ENCODE measurements around a stretch of chr16.

DNA sequence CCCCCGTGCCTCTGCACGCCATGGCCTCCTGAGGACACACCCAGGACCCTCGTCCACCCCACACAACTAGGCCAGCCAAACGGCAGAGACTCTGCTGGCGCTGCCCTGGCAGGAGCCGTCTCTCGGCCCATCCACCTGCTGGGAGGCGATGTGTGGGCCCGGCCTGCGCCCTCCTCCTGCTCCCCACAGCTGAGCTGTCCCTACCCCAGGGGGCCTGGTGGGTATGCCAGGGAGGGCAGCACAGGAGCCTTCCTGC lies 7.1 kb downstream of the RNF166 start:
- PRO-cap: no peak

DNA sequence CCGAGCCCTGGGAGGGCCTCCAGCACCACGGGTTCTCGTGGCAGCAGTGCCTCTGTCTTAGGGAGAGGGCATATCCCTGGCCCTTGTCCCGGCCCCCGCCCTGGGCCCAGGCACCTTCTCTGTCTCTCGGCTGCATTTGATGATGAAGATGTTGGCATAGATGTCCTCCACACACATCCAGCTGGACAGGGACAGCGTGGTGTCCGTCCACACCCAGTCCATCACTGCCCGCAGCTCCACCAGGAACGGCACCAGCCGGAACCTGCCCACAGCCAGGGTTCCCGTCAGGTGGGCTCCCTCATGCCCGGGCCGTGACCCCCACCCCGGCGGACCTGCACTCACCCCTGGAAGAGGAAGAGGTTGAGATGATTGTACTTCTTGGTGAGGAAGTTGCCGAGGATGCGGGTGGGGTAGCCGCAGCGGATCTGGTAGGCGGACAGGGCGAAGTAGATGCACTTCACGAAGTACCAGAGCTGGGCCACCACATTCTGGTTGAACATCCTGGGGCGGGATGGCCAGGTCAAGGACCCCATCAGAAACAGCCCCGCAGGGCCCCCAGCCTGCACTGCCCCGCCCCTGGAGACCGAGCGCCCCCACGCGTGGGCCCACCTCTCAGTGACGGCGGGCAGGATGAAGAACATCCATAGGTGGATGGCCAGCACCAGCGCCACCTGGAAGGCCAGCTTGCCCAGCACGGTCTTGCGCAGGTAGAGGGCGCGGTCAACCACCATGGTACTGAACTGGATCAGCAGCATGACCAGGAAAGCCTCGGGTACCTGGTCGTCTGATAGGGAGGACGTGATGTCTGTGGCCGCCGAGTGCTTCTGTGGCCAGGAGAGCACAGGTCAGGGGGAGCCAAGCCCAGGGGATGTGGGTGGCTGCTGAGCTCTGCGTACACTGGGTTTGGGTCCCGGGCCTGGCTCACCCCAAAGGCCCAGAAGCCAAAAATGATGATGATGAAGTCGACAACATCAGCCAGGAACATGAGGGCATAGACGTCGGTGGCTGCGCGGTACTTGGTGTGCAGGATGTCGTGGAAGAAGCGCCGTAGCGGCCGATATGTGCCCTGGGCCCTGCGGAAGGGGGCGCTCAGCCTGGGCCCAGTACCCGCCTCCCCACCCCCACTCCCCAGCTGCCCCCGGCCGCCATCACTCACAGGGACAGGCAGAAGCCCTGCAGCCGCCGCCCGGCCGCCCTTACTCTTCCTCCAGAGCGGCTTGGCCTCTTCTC lies 13.6 kb downstream of the CTU2 start:
- PRO-cap: no peak

- PRO-cap: no peak
Measured at GRCh38 chr16:88724745-88725231, 18.5 kb downstream of the CTU2 start.

DNA sequence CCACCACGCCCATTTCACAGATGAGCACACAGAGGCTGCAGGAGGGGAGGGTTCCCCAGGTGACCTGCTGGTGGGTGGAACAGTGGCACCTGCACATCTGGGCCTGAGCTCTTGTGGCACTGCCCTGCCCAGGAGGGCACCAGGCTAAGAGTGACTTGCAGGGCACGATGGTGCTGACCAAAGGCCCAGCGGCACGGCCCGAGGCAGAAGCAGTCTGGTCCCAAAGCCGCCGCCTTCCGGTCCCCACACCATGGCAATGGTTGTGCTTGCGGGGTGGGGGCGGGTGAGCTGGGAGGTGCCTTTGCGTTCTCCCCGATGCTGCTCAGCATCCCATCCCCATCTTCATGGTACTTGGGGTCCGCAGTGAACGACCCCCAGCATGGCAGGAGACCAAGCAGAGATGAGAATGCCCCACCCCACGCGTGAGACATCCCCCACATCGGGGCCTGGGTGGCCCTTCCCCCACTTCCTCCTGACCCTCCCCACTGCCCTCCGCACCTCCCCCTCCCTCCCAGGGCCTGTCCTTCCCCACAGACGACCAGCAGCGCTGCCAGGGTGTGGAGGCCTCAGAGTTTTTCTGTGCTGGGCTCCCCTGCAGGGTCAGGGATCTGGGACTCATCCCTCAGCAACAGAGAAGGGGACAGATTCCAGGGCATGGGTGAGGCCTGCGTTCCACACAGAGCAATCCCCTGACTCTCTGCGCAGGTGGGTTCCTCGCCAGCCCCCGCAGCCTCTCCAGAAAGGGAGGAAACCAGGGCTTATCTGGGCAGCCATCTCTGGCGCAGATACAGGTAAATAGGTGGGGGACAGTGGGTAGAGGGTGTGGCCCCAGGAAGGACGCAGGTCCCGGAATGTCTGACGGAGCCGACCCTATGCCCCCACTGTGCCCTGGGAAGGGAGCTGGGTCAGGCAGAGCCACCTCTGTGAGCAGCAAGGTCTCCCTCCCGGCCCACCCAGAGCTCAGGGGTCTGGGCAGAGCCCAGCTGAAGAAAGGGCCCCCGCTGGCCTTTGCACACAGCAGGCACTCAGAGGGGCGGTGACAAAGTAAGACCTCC lies 23.4 kb downstream of the PIEZO1 start:
- PRO-cap: no peak

DNA sequence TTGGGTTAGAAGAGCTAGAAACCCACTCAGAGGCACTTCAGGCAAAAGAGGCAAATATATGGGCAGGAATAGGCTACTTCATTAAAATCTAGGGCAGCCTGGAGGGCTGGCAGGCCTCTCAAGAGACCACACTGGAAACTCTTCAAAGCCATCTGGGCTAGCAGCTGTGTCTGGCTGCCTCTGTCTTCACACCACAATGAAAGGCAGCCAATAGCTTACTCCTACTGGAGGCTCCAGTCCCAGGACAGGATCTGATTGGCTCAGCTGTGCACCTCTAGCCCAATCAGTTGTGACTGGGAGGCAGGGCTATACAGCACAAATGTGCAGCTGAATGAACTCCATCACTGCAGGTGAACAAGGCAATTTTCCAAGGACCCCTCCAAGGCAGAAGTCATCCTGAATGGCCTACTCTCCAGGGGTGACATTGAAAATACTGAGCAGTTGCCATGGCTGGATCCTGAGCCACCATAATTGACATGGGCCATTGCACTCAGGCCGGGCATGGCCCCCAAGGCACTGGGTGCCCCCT lies 4.5 kb upstream of the CDT1 start:
- PRO-cap: no peak

DNA sequence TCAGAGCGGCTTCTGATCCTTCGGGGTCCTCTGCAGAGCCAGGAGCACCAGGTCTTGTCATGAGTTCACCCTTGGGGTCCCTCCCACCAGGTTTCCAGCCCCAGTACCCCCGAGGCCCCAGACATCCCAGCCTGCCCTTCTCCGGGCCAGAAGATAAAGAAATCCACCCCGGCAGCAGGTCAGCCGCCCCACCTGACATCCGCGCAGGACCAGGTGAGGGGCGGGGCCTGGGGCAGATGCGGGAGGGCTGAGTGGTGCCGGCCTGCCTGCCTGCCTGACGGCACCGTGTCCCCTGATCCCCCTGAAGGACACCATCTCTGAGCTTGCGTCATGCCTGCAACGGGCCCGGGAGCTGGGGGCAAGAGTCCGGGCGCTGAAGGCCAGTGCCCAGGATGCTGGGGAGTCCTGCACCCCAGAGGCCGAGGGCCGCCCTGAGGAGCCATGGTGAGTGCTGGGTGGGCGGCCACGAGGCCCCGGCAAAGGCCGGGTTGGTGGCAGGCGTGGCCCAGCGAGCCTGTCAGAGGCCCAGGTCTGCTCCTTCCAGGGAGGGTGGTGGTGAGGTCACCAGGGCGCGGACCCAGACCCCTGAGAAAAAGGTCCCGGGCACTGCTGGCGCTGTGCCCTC lies 978 bp downstream of the CDT1 start:
- PRO-cap: no peak

DNA sequence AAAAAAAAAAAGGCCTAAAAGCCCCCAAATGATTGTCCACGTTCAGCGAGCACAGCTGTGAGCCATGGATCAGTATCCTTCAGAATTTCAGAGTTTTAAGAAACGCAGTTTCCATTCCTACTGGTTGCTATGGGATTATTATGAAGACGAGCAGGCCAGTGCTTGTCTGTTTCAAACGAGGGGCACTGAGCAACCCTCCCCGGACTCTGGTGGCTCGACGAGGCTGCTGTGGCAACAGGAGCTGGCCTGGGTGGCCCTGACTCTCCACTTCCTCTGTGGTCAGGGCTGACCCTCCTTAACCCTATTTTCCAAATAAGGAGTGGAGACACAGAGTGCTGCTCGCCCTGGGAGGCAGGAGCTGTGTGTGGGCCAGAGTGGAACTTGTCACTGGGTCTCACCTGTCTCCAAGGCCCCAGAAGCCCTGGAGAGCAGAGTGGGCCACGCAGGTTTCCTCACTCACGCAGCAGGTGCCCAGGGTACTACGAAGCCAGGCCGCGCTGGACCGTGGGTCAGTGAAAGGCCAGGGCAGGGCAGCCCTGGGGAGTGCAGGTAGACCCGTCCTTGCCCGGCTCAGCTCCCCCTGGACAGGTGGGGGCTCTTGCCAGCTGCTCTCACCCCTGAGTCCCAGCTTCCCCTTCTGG lies 3.4 kb downstream of the GALNS start:
- PRO-cap: no peak

GRCh38 chr16:88864692-88865208 lies 1.7 kb downstream of the PABPN1L start:
- PRO-cap: no peak

- PRO-cap: no peak
Measured at GRCh38 chr16:88887018-88888223, 21.0 kb upstream of the PABPN1L start.

- PRO-cap: no peak
Measured at GRCh38 chr16:88896285-88897071, 30.0 kb upstream of the PABPN1L start.

DNA sequence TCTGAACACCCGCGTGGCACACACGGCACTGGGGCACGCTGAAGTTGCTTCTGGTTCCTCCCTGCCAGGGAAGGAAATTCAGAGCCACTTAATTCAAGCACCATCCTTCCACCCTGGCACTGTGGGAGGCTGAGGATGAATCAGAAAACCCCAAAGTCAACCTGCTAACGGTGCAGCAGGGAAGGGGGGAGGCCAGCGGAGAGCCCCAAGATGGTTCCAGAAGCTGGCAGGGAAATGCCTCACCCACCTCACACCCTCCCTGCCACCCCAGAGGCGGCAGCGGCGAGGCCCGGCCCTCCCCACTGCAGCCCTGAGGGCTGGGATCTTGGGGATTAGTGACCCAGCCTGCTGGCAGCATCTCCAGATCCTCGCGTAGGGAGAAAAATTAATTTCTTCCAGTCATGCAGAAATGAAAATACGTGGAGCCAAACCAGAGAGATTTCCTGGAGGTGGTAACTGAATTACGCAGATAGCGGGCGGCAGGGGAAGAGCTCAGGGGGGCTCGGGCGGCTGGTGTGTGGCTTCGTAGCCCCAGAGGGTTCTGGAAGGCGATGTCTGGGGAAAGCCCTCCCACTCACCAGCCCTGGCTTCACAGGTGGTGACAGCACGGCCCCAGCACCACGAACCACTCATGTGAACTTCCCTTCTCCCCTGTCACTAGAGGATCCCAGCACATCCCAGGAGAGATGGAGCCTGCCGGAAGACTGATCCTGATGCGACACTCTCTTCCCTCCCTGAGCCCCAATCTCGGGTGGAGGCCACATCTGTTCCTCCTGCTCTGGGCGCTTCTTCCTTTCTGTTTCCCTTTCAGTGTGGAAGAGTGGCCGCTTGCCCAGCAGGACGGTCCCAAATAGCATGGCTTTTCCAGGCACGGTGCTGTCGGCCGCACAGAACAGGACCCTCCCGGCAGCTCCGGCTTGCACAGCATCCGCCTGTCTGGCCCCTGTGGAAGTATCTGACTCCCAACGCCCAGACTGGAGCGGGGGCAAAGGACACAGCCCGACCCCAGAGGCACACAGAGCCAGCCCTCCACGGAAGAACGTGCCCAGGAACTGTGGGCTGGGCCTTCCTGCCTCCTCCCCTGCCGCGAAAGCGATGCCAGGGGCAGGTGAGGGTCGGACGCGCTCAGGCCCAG lies 37.9 kb downstream of the CBFA2T3 start:
- PRO-cap: no peak

DNA sequence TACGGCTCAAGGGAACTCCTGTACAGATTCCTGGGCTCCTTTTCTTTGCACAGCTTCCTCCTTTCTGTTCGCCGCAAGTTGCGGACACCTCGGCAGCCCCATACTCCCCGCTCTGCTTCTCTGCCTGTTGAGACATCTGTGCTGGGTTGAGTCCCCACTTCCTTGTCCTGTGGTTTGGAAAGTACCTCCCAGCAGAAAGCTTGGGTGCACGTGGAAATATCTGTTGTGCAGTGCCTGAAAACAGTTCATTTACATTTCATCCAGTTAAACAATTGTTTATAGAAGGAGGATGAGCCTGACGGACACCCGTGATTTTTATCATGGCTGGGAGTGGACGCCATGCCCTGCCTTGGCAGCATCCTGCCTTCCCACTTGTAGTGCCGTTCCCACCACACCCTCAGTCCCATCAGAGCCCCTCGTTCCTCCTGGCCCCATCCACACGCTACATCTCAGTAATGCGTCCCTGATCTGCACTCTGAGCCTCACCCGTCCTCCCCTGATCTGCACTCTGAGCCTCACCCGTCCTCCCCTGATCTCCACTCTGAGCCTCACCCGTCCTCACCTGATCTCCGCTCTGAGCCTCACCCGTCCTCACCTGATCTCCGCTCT lies 55.1 kb upstream of the CBFA2T3 start:
- PRO-cap: no peak

DNA sequence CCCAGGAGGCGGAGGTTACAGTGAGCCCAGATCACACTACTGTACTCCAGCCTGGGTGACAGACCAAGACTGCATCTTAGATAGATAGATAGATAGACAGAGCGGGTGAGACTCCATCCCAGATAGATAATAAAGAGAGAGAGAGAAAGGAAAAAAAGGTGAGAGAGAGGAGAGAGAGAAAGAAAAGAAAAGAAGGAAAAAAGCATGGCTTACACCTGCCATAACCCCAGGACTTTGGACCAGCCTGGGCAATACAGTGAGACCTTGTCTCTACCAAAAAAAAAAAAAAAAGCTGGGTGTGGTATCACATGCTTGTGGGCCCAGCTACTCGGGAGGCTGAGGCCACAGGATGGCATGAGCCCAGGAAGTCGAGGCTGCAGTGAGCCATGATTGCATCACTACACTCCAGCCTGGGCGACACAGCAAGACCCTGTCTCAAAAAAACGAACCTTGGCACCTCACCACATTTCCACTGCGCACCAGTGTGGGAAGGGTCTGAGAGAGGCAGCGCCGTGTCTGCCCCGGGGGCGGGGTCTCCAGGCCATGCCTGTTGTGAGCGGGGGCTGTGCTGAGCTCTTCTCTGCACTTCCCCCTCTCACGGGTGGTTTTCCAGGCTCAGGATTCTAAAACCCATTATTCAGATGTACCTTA lies 6.2 kb downstream of the ACSF3 start:
- PRO-cap: no peak

DNA sequence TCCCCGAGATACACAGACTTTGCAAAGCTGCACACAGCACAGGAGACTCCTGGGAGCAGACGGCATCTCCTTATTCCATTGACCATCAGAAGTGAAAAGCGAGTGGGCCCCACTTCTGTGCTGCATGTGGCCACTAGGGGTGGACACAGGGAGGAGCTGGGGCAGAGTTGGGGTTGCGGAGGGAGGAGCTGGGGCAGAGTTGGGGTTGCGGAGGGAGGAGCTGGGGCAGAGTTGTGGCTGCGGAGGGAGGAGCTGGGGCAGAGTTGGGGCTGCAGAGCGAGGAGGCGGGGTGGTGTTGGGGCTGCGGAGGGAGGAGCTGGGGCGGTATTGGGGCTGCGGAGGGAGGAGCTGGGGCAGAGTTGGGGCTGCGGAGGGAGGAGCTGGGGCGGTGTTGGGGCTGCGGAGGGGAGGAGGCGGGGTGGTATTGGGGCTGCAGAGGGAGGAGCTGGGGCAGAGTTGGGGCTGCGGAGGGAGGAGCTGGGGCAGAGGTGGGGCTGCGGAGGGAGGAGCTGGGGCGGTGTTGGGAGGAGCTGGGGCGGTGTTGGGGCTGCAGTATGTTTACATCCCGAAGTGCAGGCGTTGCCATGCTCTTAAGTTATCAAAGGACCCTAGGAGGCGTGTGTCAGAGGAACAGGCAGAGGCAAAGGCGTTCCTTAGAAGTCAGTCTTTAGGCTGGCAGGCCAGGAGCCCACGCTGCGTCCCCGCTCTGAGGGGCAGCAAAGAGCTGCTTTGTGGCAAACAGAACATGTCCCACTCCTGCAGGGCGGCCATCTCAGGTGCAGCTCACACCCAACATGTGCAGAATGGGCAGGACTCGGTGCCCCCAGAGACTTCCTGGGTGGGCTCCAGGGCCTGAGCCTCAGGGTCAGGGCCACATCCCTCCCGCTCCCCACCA lies 76.0 kb downstream of the ZNF778 start:
- PRO-cap: no peak

DNA sequence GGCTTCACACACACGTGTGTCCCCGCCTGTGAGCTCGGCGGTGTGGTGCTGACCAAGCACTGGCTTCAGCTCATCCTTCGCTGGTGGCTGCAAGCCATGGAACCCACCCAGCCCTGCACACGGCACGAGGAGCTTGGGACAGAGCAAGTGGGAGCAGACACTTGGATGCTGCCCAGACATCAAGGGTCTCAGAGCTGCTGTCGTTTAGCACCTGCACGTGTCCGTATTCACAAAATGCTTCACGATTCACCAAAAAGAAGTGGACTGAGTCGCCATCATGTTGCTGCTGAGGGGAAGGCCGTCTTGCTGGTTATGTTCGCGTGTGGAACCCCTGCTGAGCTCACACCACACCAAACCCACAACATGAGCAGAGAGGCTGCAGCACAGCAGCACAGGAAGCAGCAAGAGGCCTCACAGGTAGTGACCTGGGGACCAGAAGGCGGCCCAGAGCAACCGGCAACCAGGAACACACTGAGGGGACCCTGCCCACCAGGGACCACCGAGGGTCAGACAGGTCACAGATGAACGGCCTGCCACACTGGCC lies 98.1 kb downstream of the ZNF778 start:
- PRO-cap: no peak

DNA sequence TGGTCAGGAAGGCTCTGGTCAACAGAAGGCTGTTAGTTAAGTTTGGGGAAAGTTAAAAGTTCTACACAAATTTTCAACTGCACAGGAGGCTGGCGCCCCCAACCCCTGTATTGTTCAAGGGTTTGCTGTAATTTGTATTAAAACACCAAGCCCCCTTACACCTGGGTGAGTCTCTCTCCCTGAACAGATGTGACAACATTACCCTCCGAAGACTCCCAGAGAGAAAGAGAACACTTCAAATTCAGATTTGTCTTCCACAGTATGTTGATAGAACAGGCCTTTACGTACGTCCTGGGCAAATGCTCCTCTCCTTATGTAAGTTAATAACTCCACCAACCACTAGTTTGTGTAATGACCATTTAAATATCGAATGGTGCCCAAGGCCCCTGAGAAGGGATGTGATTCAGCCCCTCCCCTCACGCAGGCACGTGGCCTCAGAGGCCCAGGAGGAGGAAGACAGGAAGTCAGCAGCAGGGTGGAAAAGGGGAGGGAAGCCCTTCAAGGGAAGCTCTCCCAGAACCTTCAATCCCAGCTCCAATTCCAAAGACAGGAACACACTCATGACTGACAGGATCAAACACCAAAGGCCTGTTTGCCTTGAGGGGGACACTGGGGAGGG lies 104.7 kb downstream of the ZNF778 start:
- PRO-cap: no peak

DNA sequence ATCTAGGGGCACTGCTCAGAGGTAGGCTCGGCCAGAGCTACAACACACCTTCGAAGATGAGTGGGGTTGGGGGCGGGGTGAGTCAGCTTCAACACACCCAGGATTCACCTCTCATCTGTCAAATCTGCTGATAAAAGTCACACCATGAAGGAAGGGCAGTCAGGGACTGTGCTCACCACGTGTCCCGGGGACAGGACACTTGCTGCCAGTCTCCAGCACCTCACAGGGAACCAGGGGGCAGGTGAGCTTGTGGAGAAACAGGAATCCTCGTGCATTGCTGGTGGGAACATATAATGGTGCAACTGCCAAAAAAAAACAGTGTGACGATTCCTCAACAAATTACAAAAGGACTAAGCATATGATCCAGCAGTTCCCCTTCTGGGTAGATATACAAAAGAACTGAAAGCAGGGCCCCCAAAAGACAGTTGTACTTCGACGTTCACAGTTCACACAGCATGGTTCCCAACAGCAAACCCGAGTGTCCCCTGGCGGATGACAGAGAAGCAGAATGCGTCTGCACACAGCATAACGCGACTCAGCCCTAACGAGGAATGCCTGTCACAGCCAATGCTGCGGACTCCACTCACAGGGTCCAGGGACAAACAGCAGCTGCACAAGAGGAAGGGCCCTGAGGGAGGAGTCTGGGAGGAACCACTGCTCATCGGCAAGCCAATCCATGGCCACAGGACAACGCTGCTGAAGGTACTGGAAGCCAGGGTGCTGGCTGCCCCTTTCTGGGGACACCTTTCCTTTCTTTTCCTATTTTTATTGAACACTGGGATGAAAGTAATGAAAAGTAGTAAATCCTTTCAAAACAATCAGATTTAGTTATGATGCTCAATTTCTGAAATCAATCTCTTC lies 133.0 kb downstream of the ANKRD11 start:
- PRO-cap: no peak

- PRO-cap: no peak
Measured at GRCh38 chr16:89371632-89372127, 118.7 kb downstream of the ANKRD11 start.

DNA sequence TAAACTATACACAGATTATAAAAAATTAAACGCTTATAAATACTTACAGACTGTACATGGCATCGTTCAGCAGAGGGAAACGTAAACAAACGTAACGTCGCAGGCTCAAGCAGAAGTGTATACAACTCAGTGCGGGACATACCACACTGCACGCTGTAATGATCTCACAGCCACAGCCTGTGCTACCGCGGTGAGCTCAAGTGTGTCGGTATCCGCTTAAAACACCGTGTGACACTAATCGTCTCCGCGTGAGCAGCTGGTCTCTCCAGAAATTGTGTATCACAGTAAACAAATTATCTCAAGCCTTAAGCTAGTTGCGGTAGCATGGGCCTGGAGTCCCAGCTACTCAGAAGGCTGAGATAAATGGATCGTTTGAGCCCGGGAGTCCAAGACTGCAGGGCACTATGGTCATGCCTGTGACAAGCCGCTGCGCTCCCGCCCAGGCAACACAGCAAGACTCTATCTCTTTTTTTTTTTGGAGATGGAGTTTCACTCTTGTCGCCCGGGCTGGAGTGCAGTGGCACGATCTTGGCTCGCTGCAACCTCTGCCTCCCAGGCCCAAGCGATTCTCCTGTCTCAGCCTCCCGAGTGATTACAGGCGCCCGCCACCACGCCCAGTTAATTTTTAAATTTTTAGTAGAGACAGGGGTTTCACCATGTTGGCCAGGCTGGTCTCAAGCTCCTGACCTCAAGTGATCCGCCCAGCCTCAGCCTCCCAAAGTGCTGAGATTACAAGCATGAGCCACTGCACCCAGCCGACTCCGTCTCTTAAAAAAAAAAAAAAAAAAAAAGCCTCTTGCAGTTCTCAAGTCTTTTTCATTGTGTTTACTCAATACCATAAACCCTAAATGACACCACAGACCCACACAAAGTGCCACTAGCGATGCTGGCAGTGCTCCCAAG lies 115.1 kb downstream of the ANKRD11 start:
- PRO-cap: no peak

DNA sequence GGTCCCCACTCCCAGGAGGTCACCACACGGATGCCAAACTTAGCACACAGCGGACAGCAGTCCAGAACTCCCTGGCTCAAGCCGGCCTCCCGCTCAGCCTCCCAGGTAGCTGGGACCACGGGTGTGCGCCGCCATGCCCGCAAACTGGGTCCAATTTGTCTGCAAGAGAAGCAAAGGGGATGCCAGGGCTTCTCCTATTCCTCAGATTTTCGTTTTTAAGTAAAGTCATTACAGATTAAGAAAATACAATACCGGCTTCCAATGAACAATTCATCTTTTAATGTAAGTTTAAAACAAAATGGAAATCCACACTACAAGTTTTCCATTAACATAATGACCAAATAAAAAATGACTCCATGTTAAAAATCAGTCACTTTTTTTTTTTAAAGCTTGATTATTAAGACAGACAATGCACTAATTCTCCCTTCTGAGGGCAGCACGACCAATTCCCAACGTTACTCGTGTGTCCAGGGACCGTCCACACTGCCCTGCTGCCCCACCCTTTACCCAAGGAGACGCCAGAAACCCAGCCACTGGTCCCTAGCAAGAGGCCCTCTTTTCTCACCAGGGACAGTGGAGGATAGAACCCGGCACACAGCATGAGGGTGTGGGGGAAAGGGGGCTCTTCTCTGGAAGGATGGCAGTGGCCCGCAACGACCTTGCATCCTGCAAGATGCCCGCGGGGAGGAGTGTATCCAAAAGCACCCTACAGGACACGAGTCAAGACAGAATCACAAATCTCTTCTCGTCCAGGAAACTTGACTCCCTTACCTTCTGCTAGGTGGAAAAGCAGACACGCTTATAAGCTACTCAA lies 104.3 kb downstream of the ANKRD11 start:
- PRO-cap: no peak

All from aorta (tissue), 1 donor.